Retinal pigment epithelial cell (primary cell): ENCODE measurements around the genes DTX4, OSBP, STX3 and CCDC86.

DNA sequence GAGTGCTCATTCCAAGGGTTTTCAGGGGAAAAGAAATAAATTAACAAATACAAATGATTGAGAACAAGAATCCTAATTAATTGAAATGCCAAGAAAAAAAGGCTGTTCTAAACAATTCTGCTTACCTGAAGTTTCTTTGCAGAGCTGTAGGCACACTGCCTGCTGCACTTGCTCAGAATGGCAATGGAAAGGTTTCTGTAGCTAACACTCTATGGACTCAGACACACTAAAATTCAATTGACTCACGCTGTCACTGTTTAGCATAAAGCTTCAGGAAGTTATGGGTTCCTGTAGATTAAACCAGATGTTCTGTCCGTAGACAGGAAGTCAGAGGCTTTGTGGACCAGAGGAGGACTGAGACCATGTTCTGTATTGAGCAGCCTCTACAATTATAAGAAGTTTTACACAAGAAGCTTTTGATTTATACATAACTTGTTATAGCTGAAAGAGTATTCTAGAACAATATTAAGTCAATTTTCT, 70.3 kb downstream of the GLYATL1 start:
- RRBS, result no CpG with 5 or more reads among the region's 2 CpGs

DNA sequence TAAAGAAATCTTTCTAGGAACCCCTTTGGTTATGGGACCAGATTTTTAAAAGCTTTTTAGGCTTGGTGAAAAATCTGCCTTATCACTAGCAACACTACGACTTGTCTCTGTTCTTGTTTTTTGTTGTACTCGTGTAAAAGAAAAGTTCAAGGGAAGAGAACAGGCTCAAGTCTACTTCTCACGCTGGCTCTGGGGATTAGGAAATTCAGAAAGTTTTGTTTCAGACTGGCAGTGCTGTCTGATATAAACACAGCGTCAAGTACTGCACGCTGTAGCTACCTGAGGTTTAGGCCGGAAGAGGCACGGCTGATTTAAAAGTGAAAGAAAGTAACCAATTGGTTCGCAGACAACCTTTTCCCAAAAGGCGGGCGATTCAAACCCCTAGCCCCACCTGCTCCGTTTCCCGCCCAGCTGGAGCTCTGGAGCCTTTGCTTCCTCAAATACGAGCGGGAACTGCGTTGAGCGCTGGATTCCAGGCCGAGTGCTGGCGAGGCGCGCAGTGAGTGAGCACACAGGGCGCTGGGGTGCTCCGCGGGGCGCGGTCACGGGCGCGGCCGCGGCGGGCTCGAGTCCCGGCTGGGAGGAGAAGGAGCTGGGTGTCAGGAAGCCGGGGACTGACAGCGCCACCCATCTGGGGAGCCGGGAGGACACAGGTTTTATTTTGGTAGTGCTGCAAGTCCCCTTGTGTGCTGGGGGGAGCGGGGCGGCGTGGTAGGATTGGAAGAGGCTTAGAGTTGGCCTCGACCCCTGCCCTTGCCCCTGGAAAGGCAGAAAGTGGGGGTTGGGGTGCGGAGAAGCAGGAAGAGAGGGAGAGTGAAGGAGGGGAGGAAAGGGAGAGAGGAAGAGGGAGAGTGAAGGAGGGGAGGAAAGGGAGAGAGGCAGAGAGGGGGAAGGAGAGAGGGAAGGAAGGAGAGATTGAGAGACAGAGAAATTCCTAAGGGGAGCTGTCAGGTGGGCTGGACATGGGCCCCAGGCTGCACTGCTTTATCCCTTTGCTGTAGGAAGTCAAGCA, 2.0 kb downstream of the FAM111A start:
- RRBS, result no CpG with 5 or more reads among the region's 41 CpGs

DNA sequence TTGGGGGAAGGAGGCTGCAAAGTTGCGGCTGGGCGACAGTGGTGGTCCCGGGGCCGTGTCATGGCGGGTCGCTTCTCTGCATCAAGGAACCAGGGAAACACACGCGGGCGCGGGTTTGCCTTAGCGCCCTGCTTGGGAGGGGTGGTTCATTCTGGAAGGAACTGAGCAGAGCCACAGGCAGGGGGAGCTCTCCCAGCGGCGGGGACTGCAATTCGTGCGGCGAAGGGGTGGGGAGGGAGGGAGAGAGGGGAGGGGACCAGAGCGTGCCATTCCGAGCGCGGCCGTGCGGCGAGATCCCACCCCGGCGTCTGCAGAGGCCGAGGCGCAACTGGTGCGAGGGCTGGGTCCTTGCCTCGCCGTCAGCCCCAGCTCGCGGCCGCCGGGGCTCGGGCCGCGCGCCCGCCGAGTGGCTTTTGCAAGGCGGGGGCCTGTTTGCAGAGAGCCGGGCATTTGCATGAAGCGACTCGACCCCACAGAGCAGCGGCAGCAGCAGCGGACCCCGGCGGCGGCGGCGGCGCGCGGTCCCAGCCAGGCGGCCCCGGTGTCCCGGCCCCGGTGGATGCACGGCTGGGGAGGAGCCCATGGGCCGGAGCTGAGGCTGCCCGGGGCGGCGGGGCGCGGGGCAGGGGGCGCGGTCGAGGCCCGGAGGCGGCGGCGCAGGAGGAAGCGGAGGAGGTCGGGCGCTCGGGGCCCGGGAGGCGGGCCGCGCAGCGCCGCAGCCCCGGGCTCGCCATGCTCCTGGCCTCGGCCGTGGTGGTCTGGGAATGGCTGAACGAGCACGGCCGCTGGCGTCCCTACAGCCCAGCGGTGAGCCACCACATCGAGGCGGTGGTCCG, at the start of gene DTX4:
Gene DTX4, plus strand, starts transcription at position 269 of the 836 bp plus-strand sequence.
- RRBS, result 1% methylated on average over 50 of the region's 94 CpGs

- RRBS, result no CpG with 5 or more reads among the region's 7 CpGs
Measured at GRCh38 chr11:59190784-59191394, 19.0 kb downstream of the DTX4 start.

- RRBS, result no CpG with 5 or more reads among the region's 11 CpGs
Measured at GRCh38 chr11:59198010-59198447, 14.7 kb downstream of the MPEG1 start.

GRCh38 chr11:59223562-59224118, 10.9 kb upstream of the MPEG1 start:
- RRBS, result no CpG with 5 or more reads among the region's 3 CpGs

DNA sequence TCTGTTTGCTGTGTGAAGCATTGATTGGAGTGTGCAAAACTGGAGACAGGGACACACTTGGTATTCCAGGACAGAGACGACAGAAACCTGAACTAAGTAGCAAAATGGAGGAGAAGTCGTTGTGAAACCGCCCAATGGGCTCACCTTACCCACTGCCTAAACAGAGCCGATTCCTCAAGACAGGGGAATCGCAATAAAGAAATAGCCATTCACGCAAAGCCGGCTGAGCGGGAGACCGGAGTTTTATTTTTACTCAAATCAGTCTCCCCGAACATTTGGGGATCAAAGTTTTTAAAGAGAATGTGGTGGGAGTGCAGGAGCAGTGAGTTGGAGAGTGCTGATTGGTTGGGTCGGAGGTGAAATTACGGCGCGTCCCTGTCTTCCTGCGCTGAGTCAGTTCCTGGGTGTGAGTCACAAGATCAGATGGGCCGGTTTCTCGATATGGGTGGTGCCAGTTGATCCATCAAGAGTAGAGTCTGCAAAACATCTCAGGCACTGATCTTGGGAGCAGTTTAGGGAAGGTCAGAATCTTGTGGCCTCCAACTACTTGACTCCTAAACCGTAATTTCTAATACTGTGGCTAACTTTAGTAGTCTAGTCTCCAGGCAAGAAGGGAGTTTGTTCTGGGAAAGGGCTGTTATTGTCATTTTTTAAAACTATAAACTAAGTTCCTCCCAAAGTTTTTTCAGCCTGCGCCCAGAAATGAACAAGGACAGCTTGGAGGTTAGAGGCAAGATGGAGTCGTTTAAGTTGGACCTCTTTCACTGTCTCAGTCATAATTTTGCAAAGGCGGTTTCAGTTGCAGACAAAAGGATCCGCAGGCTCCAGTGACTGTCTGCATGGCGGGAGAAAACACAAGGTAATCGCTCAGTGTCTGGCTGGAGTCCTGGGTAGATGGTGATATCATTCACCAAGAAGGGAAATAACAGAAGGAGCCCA, 34.0 kb downstream of the OR4D9 start:
- RRBS, result no CpG with 5 or more reads among the region's 24 CpGs

- RRBS, result no CpG with 5 or more reads among the region's 4 CpGs
Measured at GRCh38 chr11:59577960-59578395, 37.6 kb downstream of the OSBP start.

DNA sequence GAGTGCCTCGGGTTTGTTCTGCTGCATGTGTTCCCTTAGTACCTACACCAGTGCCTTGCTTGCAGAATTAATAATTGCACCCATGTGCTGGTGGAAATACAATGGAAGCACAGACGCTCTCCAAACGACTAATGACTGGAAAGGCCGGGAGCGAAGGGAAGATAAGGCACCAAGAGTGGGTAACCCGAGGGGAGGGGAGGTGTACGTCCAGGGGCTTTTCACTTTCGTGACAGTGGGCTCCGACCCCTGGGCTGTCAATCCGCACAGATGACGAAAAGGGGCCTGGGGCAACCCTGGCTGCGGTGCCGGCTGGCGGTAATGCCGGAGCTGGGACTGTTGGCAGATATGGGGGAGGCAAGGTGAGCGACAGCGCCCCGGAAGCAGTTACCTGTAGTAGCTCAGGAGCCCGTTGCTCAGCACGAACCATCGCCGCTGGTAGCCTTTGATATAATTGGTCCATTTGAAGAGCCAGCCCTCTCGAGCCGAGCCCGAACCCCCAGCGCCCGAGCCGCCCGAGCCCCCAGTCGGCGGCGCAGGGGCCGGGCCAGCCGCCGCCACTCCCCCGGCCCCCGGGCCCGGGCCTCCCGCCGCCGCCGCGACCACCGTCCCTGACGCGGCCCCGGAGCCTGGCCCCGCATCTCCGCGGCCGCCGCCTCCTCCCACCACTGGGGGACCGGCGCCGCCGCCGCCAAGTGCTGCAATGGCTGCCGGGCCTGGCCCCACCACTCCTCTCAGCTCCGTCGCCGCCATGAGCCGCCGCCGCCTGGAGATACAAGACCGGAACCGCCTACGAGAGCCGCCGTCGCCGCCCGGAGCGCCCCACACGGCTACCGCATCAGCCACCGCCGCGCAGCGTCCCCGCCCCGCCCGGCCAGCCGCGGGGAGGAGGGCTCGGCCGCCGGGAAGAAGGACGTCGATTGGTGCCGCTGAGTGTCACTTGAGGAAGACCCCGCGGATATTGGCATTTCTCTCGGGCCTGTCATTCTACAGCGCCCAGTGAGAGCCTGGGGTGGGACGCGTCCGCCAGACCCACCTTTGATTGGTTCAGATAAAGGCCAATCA, at the start of gene OSBP:
Gene OSBP, minus strand, starts transcription at position 860 of the 1,062 bp plus-strand sequence.
- RRBS, result 1% methylated on average over 39 of the region's 97 CpGs

DNA sequence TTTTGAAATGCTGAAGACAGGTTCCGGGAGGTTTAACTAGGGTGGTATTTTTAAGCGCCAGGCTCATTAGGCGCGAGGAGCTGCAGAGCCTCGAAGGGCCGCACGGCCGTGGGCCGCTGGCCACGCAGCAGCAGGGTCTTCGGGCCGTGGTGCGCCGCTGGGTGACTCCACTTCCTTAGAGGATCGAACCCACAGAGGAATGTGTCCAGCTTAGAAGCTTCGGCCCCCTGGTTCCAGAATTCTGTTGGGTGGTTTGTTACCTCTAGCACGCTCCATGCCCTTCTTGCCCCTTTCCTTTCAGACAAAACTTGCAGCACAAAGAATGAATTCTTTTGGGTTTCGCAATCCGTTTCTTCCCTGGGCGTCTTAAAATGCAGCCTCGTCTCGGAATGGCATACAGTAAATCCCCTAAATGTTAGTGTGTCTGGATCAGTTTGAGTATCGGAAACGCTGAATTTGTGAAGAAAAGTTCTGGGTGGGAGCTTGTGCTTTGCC, 813 bp upstream of the PATL1 start:
- RRBS, result no CpG with 5 or more reads among the region's 24 CpGs

GRCh38 chr11:59754694-59755696, at the start of gene STX3:
Gene STX3 (plus strand): TSS chr11:59755376.
- RRBS, result under 1% methylated on average over 37 of the region's 89 CpGs

GRCh38 chr11:59756410-59756657, 1.2 kb downstream of the STX3 start:
- RRBS, result no CpG with 5 or more reads among the region's 1 CpG

- RRBS, result no CpG with 5 or more reads among the region's 3 CpGs
Measured at GRCh38 chr11:60283206-60283679, 2.8 kb downstream of the MS4A4A start.

DNA sequence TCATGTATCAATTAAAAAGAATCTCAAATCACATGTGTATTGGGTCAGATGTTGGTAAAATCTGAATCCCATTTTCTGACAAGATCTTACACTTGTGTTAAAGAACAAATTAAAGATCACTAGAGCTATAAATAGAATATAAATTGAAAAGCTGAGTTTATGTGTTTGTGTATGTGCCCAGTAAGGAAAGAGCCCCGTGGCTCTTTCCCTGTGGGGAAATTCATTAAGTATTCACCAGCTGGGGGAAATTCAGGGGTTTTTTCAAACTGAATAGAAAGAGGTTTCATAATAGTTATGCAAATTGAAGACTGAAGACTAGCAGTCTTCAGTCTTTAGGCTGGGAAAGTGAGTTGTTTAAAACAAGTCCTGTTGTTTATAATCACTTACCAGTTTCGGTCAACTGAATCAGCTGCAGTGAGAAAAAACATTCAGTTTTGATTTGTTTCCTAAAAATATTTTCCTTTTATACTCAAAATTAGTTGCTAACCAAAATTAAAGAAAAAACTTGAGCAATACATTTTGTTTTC, 11.3 kb upstream of the MS4A7 start:
- RRBS, result no CpG with 5 or more reads among the region's 2 CpGs

DNA sequence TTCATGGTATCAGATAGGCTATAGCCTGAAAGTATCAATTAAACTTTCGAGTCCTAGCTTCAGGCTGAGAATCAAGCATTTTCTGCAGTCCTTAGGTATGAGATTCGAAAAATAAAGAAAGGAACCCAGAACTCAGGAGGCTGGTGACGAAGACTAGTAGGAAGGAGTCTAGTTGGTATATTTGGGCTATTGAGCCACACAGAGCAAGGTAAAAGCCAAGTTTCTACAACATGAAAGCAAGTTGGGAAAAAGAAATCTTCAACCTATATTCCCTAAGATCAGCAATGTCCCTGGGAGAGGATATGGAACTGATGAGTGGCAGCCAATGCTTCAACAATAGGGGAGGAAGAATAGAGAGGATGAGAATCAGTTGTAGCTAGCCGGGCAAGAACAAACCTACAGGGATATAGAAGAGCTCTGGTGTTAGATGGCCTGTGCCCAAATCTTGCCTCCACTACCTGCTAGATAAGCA, 2.2 kb downstream of the MS4A7 start:
- RRBS, result no CpG with 5 or more reads among the region's 4 CpGs

DNA sequence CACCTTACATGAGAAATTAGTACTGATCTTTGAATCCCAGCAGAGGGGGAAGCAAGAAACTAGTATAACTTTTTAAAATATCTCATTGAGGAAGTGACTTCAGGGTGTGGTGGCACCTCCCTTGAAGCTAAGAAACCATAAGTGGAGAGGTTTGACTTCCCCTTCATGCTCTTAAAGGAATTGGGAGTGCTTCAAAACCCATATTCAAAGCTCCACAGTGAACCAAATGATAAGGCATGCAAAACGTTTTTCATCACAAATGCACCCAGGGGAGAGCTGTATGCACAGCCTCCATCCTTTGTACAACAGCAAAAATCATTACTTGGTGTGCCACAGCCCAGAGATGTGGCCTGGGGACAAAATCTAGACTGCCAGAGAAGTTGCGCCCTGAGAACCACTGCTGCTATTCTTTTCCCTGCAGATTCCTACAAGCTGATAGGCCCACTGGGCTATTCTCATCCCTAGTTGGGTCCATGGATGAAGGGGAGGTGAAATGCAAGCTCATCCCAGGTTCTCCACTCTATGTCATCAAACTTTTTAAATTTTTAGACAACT, 659 bp downstream of the MS4A14 start:
- RRBS, result no CpG with 5 or more reads among the region's 2 CpGs

GRCh38 chr11:60479033-60479475, 13.5 kb upstream of the MS4A12 start:
- RRBS, result no CpG with 5 or more reads among the region's 1 CpG

DNA sequence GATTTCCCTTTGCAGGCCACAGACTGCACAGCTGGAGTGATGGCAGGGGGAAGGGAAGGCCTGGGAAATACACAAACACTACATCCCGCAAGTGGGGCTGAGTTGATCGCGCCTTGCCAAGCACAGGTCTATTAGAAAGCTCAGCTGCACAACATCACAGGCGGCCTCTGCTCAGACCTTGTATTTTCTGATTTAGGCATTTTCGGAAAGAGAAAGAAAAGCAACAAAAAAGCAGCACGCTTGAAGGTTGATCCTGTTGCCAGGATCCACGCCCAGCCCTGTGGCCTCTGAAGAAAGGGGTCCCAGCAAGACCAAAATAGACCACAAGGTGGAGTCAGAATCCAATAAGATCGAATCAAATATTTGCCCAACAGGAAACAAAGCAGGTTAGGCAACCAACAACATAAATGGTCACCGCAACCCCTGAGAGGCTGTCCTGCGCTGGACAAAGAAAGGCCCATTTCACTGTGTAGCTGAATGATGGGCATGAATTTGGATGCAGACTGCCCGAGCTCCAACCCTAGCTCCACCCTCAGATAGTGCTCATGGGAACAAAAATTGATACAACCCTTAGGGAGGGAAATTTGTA, 1.8 kb downstream of the MS4A8 start:
- RRBS, result no CpG with 5 or more reads among the region's 11 CpGs

GRCh38 chr11:60785770-60786476, 790 bp downstream of the MS4A10 start:
- RRBS, result no CpG with 5 or more reads among the region's 10 CpGs

DNA sequence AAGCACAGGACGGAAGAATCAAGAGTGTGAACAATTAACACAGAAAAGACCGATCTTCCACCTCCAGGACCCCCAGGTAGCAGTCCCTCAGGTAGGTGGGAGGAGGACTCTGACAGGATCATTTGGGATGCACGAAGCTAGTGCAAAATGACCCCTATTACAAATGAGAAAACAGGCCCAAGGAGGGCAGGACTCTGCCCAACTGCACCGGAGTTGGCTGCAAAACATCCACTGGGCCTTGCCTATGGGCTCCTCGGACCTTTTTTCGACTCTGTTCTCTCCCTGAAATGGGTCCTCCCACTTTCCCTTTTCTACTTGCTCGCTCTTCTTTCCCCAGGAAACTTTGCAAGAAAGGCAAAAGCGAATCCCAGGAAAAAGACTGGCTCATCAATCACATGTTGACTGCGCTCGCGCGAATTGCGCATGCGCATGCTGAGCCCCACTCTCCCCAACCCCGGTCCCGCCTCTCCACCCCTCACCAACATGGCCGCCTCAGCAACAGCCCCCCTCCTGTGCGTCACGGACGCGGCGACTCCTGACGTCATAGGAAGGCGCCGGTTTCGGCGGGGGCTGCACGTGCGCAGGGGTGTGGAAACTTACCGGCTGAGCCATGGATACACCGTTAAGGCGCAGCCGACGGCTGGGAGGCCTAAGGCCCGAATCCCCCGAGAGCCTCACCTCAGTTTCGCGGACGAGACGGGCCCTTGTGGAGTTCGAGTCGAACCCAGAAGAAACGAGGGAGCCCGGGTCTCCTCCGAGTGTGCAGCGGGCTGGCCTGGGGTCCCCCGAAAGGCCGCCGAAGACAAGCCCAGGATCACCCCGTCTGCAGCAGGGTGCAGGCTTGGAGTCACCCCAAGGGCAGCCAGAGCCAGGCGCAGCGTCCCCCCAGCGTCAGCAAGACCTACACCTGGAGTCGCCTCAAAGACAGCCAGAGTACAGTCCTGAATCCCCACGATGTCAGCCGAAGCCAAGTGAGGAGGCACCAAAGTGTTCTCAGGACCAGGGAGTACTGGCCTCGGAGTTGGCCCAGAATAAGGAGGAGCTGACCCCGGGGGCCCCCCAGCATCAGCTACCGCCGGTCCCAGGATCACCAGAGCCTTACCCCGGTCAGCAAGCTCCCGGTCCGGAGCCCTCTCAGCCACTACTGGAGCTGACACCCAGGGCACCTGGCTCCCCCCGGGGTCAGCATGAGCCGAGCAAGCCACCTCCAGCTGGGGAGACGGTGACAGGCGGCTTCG, at the start of gene CCDC86:
Gene CCDC86, plus strand, starts transcription at position 599 of the 1,238 bp plus-strand sequence.
- RRBS, result under 1% methylated on average over 16 of the region's 68 CpGs